Neural cell (in vitro differentiated cells): ENCODE measurements around a stretch of chr17.

GRCh38 chr17:75703385-75704262 lies 17.6 kb upstream of the ITGB4 start:
- RAMPAGE, long total RNA: no peak

DNA sequence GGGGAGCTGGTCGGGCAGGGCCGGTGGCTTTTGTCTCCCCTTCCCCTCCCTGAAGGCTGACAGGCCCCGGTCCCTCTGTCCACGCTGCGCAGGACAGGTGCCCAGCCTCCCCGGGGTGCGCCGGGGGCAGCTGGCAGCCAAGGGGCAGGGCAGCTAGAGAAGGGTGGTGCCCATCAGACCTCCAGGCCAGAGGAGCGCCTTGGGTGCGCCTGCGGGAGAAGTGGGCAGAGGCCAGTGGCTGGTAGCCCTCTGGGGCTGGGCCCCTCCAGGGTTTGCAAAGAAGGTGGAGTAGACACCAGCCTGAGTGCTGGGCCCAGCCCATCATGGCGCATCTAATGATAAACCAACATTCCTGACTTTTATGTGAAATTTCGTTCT lies 375 bp downstream of the ITGB4 start:
- RAMPAGE, long total RNA: no peak

- RAMPAGE, long total RNA: no peak
These were observed 5.0 kb downstream of the H3-3B start for GRCh38 chr17:75774531-75774973.

GRCh38 chr17:75809420-75809798 lies 24.8 kb downstream of the UNK start:
- RAMPAGE, long total RNA: no peak

DNA sequence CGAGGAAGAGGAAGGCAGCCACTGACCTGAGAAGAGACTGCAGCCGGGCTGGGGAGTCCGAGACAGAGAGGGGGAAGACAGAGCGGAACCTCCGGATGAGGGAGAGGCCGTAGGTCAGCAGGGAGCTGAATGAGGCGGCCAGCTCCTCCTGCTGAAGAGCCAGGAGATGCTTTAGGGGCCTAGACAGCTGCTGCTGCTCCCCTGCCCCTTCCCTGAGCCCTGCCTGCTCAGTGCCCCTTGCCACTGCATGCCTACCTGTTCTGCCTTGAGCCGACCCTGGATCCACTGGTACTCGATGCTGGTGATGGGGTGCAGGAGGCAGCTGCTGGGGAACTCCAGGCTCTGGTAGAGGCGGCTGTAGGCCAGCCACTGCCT lies 7.7 kb downstream of the UNC13D start:
- RAMPAGE, long total RNA: no peak

- RAMPAGE, long total RNA: no peak
These were observed 639 bp downstream of the UNC13D start for GRCh38 chr17:75843580-75843949.

DNA sequence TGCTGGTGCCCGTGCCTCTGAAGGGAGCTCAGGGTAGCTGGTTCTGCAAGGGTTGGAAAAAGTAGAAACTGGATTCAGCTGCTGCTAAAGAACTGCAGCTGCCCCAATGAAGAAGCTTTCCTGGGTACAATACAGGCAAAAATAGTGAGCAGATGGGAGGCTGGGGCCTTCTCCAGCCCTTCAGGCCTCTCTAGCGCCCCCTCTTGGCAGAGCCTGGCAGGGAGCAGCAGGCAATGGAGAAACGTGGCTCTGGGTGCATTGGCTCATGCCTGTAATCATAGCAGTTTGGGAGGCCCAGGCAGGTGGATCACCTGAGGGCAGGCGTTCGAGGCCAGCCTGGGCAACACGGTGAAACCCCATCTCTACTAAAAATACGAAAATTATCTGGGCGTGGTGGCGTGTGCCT lies 6.2 kb upstream of the WBP2 start:
- RAMPAGE, long total RNA: no peak

DNA sequence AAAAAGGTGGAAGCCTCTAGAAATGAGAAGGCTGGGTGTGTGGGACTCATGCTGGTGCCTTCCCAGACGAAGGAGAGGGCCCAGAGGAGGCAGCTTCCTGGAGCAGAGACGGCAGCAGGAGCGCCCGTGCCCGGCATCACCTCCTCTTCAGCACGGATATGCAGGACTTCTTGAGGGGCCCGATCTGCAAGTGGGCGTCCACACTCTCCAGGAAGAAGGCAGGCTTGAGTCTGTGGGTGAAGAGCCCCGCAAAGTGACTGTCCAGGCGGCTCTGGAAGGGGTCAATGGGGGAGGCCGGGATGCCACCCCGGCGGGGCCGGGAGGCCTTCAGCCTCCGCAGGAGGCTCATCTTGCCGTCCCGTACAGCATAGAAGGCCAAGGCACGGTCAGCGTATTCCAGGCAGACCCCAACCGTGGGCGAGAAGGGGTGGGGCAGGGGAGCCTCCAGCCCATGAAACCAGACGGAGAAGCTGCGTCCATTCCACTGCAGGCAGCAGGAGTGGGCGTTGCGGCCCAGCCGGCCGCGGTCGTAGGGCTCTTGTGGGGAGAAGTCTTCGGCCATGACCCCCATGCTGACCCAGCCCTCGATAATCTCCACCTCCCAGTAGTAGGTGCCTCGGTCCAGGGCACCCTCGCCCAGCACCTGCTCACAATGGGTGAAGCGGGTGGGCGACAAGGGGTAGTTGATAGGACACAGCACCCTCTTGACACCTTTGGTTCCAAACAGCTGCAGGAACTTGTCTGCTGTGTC lies 3.9 kb downstream of the TRIM47 start:
- RAMPAGE, long total RNA: no peak

DNA sequence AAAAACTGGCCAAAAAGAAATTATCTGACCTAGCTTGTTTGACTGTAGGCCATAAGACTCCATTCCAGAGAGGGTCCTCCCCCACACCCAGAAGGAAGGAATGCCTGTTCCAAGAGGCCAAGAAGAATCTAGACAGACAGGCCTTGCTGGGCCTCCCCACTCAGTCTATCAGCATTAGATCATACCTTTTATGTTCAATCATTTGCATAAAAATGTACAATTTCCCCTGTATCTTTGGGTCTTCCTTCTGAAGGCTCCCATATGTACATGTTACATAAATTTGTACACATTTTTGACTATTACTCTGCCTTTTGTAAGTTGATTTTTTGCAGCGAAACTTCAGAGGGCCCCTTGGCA lies 3.0 kb downstream of the TEN1 start:
- RAMPAGE, long total RNA: no peak

DNA sequence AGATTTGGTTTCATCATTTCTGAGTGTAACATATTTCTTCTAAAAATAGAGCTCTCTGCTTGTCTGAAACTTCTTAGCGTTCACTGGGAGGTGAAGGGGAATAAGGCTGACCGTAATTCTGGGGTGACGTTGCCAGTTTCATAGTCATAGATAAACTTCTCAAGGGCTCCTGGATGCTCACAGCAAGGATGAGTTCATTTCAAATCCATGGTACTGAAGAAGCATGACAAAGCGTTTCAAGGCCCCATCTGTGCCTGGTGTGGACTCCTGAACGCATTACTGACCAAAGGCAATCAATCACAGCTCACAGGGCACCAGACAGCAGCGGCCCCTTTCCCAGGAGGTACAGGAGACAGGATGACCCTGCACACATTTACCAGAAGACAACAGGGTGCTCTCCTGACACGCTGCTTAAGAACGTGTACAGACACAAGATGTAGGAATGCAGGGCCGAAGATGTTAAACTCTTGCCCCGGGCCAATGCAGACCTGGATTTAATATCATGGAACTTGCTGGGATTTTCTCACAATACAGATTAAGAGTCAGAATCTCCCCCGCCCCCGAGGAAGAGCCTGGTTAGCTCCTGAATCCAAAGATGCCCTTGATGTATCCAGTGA lies 12.1 kb upstream of the EVPL start:
- RAMPAGE, long total RNA: no peak

DNA sequence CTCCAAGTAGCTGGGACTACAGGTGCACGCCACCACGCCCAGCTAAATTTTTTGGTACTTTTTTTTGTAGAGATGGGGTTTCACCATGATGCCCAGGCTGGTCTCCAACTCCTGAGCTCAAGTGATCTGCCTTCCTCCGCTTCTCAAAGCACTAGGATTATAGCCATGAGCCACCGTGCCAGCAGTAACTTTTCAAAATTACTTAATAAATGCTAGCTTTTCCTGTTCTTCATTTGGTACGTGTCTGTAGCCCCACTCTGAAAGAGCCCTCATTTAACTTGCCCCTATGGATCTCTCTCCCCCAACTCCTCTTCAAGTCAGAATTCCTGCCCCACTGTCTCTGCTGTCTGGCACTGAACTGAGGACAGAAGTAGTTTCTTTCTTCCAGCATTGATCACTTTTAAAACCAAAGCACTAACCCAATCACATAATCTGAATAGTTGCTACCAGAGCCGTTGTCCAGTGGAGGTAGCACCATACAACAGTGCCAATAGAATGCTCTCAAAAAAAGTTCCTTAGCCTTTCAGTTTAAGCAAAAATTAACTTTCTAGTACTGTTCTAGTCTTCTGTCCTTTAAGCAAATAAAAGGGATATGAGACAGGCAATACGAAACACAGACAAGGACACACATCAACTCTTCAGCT lies 16.3 kb downstream of the SRP68 start:
- RAMPAGE, long total RNA: no peak

- RAMPAGE, long total RNA: no peak
These were observed 22.8 kb upstream of the FOXJ1 start for GRCh38 chr17:76163581-76164521.

- RAMPAGE, long total RNA: no peak
These were observed 18.1 kb downstream of the RNF157 start for GRCh38 chr17:76222076-76222640.

GRCh38 chr17:76242018-76242217 lies 1.6 kb upstream of the RNF157 start:
- RAMPAGE, long total RNA: no peak

DNA sequence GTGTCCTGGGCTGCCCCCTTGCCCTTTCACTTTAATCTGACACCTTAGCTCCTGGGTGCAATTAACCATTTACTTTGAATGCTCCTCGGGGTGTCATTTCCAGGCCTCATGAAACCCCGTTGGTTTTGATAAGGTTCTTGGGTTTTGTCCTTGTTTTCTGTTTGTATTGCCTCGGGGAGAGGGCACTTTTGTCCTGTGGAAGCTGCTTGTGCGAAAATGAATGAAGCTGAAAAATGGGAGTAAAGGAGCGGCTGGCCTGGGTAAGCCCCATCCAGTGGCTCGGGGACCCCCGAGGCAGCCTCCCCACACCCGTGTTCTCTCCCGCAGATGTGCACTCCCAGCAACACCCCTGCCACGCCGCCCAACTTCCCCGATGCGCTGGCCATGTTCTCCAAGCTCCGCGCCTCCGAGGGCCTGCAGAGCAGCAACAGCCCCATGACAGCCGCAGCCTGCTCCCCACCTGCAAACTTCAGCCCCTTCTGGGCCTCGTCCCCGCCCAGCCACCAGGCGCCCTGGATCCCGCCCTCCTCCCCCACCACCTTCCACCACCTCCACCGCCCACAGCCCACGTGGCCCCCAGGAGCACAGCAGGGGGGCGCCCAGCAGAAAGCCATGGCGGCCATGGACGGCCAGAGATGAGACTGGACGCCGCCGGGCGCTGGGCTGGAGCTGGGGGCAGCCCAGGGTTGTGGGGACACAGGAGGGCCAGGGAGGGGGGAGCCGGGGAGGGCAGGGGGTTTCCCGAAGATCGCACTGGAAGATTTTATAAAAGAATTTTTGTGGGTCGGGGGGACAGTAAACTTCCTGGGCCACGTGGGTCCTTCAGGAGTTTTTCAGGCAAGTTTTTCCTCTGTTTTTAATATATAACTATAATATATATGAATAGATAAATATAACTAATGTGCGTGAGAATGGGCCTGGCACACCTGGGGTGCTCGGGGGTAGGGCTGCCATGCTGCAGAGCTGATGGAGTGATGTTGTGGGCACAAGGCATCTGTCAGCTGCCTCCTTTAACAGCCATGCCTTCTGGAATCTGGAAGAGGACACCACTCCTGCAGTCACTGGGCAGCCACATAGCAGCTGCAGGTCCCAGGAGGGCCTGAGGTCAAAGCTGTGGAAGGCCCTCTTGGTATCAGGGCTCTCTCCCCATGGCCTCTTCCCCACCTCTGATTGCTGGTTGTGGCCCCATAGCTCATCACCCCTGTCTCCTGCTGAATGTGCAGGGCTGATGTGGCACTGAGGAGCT lies 5.1 kb downstream of the UBALD2 start:
- RAMPAGE, long total RNA: no peak

DNA sequence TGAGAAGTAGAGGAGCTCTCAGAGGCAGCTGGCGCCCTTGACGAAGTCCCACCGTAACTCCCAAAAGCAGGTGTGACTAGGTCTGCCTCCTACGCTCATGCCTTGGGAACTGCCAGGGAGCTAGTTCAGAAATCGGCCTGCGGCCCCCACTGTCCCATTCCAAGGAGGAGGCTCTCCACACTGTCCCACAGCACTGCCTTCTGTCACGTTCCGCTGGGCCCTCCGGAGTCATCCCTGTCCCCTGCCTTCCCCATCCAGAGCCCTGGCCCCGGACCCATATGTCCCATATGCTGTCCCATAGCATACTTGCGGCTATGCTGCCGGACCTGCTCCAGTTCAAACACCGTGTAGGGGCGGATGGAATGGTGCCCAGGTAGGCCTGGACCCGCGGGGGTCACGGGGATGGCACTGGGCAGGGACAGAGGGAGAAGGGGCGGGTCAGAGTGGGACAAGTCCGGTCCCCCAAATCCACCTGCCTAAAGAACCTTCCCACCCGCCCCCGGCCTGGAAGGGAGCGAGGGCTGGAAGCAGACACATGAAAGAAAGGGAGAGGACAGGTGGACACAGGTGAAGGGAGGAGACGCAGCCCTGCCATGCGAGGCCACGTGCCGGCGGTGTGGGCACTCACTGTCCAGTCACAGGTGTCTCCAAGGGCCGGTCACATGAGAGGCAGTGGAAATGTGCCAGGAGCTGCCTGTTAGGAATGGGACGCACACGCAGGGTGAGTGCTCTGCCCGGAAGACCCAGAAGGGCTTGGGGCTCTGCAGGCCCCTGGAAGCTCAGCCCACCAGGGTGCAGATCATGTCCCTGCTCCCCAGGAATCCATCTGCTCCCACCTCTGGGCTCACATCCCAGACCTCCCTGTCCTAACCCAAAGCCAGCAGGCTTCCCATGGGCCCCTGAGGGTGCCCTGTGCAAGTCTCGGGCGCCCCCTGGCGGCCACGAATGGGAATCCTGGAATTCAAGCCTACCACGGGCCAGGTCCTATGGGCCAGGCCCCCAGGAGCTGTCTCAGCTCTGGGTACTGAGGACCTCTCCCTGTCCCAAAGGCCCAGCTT lies 13.9 kb downstream of the UBALD2 start:
- RAMPAGE, long total RNA: no peak

GRCh38 chr17:76351764-76352095 lies 2.0 kb downstream of the PRPSAP1 start:
- RAMPAGE, long total RNA: no peak

GRCh38 chr17:76357476-76358003 lies 3.8 kb upstream of the PRPSAP1 start:
- RAMPAGE, long total RNA: no peak

DNA sequence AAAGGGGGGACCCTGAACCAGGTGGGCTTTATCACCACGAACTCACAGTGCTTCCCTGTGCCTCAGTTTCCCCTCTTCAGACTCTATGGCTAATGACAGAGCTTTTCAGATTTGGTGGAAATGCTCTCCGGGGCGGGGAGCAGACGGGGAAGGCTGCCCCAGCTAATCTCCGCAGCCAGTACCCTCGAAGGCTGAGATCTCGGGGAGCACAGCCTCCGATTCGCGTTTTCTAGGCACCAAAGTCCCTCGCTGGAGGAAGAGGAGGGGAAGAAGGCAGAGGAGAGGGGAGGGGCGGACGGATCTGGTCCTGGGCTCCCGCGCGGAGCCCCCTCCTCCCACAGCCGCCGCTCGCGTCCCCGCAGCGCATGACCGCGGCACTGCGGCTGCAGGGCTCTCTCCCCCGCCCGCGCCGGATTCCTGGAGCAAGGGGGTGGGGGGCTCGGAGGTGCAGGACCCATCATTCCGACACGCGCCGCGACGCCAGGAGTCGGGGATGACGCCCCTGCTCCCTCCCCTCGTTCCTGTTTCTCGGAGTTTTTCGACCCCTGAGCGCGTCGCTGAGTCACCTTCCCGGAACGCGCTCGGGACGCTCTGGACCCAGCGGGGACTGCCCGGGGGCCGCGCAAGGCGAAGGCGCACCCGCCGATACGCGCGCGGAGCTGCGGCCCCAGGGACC lies 1.6 kb upstream of the SPHK1 start:
- RAMPAGE, long total RNA: no peak

- RAMPAGE, long total RNA: no peak
These were observed 16.3 kb downstream of the CYGB start for GRCh38 chr17:76521184-76521586.